UCH-1 (cell line): ENCODE measurements around the genes TUBA8 and CLDN5.

DNA sequence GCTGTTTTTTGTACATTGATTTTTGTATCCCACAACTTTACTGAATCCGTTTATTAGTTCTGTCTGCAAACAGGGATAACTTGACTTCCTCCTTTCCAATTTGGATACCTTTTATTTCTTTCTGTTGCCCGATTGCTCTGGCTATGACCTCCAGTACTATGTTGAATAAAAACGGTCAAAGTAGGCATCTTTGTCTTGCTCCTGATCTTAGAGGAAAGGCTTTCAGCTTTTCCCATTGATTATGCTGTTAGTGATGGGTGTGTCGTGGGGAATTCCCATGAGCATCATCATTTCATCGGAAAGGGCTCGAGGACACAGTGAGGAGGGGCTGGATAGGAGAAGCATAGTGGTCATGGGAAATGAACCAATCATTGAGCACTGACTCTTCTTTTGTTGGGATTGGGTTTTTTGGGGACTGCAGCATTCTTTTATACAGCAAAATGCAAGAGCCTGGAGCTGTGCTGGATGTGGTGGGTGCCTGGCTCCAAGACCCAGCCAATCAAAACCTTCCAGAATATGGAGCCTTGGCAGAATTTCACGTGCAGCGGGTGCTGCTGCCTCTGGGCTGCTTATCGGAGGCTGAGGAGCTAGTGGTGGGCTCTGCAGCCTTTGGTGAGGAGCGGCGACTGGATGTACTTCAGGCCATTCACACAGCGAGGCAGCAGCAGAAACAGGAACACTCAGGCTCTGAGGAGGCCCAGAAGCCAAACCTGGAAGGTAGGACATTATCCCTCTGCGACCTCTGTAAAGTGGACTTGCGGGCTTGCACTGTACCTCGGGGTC, 5.4 kb downstream of the PEX26 start:
- RRBS: no CpG with 5 or more reads among the region's 15 CpGs

GRCh38 chr22:18088931-18089496, 11.2 kb downstream of the PEX26 start:
- RRBS: no CpG with 5 or more reads among the region's 9 CpGs

DNA sequence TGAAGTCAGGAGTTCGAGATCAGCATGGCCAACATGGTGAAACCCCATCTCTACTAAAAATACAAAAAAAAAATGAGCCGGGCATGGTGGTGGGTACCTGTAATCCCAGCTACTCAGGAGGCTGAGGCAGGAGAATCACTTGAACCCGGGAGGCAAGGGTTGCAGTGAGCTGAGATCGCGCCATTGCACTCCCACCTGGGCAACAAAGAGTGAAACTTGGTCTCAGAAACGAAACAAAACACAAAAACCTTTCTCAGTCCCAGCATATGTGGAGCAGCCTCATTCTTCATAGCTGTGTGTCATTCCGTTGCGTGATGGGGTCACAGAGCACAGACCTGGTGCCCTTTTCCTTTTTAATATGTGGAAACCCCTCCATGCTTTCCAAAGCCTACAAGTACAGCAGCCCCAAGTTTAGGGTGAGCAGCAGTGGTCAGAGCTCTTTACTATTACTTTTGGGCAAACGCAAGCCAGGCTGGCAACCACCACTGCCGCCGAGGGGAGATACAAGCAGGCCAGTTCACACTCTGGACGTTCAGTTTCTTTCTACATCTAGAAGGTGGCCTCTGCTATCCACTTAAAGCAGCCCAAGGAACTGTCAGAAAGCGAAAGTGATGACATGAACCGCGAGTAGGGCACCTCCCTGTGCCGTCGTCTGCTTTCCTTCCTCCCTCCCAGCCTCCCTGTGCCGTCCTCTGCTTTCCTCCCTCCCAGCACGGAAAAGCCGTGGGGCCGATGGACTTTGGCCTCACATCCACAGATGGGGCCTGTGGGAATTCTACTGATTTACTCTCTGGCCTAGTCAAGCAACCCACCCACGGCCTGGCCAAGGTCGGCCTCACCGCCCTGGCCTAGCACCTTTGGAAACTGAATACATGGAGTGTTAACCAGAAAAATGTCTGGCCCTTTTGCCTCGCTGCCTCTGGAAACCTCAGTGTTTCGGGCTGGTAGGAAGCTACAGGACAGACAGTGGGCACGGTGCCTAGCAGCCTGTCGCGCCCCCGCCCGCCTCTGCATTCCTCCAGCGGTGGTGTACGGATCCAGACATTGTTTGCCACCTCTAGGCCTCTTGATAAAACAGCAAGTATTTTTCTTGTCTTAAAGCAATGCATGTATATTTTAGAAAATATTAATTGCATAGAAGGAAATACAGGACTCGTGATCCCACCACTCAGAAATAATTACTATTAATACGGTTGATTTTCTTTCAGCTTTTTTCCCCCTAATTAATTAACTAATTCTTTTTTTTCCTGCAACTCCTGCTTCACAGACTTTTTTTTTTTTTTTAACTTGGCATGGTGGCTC, 14.1 kb downstream of the PEX26 start:
- RRBS: no CpG with 5 or more reads among the region's 35 CpGs

- RRBS: 5% methylated on average over 31 of the region's 94 CpGs
These were observed at the start of gene TUBA8 for GRCh38 chr22:18110021-18111260. TUBA8 (plus strand) TSS chr22:18110809.

GRCh38 chr22:18952954-18953443, 16.9 kb upstream of the PRODH start:
- RRBS: no CpG with 5 or more reads among the region's 17 CpGs

DNA sequence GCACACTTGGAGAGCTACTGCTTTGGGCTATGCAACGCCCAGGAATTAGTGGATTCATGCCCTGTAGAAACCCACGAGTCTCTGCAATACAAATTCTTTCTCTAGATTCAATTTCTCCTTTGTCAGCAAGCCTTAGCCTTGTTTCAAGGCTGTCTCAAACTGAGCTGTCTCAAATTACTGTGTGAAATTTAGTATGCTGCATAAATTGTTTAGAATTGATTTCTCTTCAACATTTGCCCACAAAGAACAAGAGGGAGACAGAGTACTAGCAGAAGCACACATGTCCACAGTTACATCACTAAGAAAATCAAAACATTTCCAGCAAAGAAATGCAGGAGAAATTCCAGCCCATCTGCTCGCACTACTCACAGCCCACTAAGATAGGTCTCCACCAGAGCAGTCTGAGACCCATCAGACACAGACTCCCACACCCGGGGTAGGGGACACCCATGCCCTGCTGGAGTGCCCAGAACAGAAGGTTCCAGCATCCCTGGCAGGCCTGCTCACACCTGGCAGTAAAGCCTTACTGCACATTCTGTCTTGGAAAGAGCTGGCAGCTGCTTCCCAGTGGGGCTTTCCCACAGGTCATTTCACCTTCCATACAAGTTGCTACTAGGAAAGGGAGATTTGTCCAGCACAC, 17.9 kb downstream of the DGCR2 start:
- RRBS: no CpG with 5 or more reads among the region's 4 CpGs

DNA sequence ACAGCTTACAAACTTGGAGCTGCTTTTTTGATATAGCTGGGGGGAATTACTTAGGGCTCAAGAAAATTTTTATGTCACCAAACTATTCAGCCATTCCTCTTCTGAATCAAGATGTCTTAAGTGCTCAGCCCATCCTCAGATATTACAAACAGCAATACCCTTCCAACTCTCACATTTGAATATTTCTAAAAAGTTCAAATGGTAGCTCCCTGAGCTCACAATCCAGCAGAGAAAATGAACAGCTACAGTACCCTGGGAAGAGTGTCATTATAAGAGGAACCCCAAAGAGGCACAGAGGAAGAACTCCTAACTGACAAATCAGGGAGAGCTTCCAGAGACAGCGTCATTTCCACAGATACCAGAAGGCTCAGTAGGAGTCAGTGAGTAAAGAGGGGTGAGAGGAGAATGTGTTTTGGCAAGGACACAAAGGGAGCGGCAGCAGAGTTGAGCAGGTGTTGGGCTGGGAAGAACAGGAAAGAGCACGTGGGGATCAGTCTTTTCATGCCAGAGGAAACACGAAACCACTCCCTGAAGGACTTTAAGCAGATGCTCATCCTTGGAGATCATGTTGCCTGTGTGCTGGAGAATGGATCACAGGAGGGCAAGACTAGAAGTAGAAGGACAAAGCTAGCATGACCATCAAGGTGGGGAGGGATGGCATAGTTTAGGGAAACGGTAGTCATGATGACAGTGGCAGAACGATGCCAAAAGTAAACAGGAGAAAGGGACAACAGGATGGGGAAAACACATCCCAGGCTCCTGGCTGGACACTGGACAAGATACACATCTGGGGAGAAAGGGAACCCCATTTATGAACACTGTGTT, 4.3 kb downstream of the CLTCL1 start:
- RRBS: no CpG with 5 or more reads among the region's 6 CpGs

DNA sequence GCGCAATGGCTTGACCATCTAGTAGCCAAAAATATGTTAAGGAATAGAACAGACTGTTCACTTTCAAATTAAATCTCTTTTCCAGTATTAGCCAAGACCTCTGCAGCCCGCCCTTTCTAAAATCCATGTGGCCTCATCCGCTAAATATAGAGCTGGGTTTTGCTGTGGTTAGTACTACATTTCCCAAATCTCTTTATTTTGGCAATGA, 1.4 kb upstream of the CLTCL1 start:
- RRBS: no CpG with 5 or more reads among the region's 3 CpGs

DNA sequence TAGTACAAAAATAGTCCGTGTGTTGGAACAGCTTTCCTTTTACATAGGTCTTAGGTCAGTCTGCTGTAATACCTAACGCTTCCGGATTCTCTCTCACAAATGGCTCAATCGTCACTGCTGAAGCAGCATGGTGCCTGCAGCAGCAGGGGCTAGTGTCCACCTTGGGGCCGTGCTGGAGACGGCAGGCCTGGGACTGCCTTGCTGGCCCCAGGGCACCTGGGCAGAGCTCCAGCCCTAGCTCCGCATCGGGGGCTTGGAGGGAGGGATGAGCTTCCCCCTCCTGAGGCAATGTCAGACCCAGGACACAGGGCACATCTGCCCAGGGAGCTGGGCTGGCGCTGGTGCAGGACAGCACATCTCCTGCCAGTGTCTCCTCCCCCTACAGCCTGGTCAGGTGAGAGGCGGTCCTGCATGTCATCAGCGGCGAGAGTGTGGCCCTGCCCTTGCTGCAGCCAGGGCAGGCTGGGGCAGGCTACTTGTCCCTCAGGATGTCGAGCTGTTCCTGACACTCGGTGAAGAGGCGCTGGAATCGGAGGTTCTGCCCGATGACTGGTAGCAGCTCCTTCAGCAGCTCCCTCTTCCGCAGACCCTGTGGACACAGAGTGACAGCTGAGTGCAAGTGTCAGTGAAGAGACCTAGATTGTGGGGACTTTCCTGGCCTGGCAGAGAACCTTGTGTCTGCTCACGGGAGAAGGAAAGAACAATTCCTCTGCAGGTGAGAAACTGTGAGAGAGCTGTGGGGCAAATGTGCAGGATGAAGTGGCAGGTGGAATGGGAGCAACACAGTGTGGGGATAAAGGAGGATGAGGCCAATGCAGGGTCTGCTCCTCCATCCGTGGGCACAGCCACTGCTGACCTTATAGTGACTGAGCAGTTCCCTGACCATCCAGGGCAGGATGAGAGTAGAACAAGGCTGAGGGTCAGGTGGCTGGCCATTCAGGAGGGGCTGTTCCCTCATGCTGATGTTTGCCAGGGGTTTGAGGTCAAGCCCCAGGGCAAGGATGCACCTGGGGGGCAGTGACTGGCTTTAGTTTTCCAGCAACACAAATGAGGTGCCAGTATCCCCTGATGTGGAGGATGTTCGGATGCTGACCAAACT, 39.8 kb upstream of the CLTCL1 start:
- RRBS: no CpG with 5 or more reads among the region's 21 CpGs

DNA sequence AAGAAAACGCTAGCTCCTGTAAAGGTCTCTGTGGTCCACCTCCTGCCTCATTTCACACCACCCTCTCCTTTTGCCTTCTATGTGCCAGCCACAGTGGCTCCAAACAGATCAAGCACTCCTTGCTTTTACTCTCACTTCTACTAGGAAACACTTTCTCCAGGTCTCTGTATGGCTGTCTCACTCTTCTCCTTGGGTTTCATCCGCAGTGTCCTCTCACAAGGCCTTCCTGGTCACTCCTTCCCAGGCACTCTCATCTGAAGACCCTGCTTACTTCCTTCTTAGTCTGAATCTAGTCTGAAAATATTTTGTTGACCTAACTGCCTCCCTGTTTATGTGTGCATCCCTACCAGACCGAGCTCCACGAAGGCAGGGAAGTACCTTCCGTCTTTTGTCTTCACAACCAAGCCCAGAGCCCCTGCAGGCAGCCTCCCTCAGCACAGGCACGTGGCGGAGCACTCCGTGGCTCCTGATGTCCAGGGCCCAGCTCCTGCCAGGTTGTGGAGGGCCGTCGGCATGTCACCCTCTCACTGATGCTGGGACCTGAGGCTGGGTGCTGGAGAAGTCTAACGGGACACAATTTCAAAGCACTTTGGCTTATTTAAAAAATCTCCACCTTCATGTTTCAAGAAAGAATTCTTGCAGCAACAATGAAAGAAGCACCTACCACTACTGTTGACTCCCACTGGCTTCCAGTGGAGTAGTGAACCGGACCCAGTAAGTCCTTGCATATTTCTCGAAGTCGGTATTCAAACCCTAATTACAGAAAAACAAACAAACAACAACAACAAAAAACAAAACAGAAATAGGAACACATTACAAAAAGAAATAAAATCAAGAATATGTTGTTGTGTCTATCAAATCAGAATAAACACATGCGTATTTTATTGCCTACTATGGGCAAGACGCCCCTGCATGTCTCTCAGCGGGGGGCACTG, 59.4 kb upstream of the CLTCL1 start:
- RRBS: no CpG with 5 or more reads among the region's 17 CpGs

- RRBS: no CpG with 5 or more reads among the region's 5 CpGs
These were observed 34.9 kb downstream of the HIRA start for GRCh38 chr22:19396603-19397010.

- RRBS: no CpG with 5 or more reads among the region's 3 CpGs
These were observed 7.5 kb downstream of the HIRA start for GRCh38 chr22:19424002-19424546.

DNA sequence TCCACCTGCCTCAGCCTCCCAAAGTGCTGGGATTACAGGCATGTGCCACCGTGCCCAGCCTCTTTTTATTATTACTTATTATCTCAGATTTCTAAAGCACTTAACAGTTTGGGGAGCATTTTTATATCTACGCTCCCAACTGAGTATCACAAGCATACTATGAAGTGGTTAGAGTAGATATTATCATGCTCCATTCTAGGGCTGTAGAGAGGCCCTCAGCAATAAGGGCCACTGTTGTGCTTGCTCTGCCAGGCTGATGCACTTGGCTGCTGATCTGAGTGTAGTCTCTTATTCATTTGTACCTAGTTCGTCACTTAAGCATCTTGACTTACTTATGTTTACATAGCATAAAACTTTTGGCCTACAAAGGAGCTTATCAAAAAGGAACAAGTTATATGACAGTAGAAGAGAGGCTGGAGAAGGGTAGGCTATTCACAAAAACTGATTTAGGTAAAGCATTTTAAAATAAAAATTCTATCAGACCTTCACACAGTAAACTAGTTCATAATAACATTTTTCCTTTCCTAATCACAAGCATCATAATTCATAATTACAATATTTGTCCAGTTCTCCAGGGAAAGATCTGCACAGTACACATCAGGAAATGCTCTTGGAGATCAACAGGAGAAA, 2.0 kb downstream of the HIRA start:
- RRBS: no CpG with 5 or more reads among the region's 3 CpGs

- RRBS: no CpG with 5 or more reads among the region's 13 CpGs
These were observed 1.1 kb downstream of the HIRA start for GRCh38 chr22:19430371-19430974.

- RRBS: no CpG with 5 or more reads among the region's 9 CpGs
These were observed 13.8 kb upstream of the C22orf39 start for GRCh38 chr22:19460767-19462154.

DNA sequence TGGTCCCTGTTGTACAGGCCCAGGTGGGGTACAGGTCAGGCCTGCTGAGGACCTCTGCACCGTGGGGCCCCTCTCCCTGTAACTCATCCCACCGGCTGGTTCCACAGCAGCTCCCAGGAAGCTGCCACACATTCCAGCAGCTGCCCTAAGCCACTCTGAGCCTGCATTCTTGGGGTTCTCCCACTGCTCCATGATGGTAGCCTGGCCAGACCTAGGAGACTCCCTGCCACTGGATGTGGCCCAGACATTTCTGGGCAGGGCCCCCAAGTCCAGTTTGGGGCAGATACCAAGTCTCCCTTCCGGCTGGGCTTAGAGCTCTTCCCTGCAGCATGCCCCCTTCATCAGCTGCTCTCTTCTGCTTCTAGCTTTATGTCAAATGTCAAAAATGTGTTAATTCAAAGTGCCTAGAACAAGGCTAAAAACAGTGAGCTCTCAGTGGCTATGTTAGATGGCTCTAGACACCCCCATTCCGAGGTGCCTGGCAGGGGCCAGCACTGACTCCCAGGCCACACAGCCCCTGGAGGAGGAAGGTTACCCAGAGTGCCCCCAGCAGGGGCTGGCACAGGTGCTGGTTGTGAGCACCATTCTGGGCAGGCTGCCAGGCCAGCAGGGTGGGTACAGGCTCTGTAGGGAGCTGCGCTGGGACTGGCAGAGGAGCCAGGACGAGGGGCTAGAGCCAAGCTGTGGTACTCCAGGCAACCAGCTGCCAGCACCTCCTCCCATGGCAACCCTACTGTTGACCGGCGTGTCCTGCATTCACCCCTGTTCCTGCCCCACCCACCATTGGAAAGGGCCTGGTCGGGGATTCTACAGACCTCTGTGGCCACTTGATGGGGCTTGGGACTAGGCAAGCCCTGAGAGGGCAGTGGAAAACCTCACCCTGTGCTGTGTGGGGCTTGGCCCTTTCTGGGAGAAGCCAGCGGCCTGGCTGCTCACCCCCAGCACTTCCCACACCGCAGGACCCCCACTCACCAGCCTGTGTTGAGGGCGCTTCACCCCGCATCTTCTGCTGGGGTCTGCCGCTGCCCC, 2.2 kb downstream of the CLDN5 start:
- RRBS: no CpG with 5 or more reads among the region's 14 CpGs

DNA sequence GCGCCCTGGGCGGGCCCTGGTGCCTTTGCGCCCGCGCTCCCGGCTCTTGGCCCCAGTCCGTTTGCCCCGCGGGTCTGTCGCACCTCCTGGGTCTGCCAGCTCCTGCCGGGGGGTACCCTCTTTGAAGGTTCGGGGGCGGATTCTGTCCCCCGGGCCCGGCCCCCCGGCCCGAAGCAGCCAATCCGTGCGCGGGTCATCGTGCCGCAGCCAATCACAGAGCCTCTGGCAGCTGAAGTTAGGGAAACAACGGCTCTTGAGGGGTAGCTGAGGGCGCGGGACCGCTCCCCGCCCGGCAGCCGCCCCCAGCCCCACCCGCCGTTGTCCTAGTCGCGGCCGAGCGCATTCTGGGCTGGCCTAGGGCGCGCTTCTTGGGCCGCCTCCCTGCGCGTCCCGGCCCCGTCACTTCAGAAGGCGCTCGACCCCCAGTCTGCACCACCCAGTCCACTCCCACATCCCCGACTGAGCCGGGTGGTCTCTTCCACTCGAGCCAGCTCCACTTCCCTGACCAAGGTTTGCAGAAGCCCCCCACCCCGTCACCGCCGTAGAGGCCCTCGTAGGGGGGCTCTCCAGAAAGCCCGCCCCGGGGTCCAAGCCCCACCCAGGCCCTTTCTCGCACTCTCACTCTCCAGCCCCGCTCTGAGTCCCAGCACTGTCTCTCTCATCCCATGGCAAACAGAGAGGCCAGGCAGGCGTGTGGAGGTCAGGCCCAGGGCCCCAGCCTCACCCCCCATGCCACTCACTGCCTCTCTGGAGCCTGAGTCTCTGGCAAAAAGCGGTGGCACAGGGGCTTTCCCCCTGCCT, at the start of gene CLDN5:
CLDN5 (minus strand) TSS at position 97 of the 801 bp plus-strand sequence.
- RRBS: 13% methylated on average over 23 of the region's 57 CpGs

GRCh38 chr22:19554650-19555174, 30.5 kb upstream of the CLDN5 start:
- RRBS: no CpG with 5 or more reads among the region's 3 CpGs

DNA sequence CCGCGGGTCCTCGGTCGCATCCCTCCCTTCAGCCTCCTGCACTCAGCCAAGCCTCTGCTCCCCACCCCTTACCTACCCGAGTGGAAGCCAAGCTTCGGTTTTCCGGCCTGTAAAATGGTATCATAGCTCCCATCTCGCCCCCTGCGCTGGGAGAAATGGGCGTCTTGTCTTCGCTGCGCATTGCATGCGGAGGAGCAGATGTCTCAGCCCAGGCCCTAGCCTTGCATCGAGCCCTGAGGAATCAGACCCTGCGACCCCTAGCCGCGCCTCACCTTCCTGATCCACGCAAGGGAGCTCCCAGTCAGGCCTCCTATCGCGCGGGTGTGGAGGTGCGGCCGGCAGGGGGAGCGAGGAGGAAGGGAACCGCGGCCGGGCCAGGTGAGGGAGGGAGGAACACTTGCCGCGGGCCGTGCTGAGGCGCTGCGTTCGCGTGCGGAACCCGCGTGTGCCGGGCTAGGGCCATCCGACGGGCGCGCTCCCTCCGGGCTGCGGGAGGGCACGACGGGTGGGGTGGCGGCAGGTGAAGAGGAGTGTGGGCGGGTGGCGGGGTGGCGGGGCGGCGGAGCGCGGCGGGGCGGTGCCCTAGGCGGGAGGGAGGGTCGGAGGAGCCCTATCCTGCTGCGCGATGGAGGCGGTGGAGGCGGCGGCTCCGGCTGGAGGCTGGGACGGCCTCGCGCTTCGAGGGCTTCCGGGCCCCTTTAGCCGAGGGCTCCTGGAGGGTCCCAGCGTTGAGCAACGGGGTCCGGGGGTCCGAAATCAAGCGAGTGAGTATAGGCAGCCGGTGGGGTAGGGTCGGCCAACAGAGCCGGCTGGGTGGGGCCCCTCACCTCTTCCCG, 4.0 kb upstream of the TBX1 start:
- RRBS: 64% methylated on average over 21 of the region's 79 CpGs